Right cardiac atrium (tissue), 1 donor: ENCODE data around the gene SLC27A4.

DNA sequence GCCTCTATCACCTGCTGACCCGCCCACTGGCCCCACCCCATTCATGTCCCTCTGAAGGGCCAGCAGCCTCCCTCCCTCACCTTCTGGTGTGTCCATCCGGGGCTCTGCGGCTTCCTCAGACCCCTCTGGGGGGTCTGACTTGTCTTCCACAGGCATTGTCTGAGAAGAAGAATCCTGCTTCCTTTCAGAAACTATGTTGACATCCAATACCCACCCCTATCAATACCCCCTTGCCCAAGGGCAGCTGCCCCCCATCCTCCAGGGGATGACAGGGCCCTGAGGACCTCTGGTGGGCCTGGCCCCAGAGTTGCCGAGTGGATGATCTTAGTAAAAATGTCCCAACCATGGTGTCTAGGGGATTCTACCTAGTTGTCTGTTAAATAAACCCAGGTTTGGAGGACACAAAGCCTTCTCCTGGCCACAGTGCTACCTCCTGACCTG is 10.7 kb downstream of the CIZ1 start:
- PRO-cap: no peak

DNA sequence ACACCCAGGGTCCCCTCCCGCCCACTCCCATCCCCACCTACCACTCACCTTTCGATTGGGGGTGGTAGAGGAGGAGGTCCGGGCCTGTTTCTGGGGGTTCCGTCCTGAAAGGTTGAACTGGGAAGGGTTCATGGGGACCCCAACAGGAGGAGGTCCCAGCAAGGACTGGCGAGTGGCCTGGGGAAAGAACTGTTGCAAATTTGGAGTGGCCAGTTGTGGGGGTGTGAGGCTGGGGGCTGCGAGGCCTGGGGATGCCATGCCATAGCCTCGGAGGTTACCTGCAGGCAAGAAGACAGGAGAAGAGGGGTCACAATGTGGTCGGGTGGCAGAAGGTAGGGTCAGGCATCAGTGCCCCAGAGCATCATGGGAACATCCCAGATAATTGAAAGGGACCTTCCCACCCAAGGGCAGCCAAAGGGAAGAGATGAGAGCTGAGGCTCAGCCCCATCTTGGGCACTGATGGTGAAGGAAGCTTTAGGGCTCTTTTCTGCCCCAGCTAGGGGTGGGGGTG is 5.8 kb downstream of the CIZ1 start:
- PRO-cap: no peak

DNA sequence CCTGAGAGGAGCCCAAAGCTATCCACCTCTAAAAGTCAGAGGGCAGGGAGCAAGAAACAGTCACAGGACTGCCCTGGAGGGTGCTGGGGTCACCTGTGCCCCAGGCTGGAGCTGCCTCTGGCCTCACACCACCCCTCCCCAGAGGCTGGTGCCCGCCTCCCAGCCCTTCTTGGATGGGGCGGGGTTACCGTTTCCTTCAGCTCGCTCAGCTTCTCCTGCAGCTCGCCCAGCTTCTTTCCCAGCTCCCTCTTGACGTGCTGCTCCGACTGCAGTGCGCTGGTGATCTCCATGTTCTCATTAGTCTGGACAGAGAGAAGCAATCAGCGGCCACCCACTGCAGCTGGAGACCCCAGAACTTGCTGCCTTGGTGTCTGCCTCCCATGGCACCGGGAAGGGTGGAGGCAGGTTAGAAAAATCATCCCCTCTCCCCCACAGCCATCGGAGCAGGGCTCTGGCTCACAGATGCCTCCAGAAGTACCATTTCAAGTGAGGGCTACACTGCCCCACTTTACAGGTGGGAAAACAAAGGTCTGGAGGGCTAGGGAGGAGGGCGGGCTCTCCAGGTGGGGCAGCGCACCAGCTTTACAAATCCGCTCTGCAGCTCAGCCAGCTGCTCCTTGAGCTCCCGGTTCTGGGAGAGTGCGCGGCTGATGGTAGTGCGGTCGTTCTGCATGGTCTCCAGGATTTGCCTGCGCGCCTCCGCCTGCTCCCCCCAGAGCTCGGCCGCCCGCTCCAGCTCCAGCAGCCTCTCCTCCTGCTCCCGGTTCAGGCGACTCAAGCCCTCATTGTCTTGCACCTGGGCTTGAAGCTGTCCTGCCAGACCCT is 15.7 kb downstream of the GOLGA2 start:
- PRO-cap: no peak

GRCh38 chr9:128339765-128341044 is at the start of gene SLC27A4:
TSS of gene SLC27A4 (plus strand) at chr9:128340527.
- PRO-cap: bidirectional peak, plus-strand start at chr9:128340568, minus-strand start at chr9:128340425

GRCh38 chr9:128396956-128397568 is 23.6 kb upstream of the CERCAM start:
- PRO-cap: no peak

- PRO-cap: no peak
Measured at GRCh38 chr9:128405654-128406290, 14.9 kb upstream of the CERCAM start.

GRCh38 chr9:128454961-128455390 is 830 bp upstream of the ODF2 start:
- PRO-cap: no peak

DNA sequence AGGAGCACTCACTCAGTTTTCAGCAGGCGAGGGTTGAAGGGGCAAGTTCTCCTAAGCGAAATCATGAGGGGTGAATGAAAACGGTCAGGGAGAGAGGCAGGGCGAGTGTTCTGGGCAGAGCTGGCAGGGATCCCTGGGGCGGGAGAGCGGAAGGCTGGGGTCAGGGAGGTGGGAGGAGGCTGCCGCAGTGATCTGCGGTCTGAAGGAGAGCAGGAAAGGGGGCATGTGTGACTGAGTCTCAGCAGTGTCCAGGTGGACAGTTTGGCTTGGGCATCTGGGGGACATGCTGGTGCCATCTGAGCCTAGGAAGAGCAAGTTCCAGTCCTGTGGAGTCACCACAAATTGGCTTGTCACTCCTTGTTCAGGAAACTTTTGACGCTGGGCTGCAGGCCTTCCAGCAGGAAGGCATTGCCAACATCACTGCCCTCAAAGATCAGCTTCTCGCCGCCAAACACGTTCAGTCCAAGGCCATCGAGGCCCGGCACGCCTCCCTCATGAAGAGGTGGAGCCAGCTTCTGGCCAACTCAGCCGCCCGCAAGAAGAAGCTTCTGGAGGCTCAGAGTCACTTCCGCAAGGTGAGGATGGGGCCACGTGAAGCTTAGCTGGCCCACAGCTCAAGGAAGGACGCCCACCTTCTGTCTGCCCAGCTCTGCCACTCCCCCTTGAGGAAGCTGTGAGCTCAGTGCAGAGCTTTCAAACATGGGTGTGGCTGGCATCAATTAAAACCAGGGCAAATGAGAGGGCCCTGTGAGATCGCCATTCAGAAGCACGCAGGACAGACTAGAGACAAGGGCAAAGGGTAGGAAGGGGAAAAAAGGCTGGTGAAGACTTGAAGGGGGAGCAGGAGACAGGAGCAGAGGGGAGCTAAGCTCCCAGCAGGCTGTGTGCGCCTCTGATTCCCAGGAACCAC is 31.0 kb downstream of the DYNC2I2 start:
- PRO-cap: no peak

DNA sequence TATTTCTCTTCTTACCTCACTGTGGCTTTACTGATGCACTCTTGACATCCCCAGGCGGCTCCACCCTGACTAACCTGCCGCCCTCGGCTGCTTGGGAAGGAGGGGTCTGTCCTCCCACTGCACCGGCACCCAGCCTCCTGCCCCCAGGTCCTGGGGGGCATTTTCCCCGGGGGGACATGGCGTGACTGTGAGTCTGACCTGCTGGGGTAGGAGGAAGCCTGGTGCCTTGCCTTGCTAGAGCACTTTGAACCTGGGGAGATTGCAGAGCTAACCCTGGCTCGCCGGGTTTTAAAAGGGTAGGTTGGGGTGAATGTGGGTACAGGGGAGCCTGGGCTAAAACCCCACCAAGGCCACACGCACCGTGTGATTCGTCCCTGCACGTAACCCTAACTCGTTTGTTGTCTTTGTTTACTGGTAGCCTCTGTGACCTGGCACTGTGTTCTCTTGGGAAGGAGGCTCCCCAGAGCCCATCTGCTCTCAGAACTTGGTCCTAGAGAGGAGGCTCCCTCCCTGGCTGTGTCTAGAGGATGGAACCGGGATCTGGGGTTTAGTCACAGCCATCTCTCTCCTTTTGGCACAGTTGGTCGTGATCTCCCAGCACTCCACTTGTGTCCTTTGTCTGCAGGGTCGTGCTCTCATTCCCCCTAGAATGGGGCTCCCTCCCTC is 27.3 kb downstream of the DYNC2I2 start:
- PRO-cap: no peak

DNA sequence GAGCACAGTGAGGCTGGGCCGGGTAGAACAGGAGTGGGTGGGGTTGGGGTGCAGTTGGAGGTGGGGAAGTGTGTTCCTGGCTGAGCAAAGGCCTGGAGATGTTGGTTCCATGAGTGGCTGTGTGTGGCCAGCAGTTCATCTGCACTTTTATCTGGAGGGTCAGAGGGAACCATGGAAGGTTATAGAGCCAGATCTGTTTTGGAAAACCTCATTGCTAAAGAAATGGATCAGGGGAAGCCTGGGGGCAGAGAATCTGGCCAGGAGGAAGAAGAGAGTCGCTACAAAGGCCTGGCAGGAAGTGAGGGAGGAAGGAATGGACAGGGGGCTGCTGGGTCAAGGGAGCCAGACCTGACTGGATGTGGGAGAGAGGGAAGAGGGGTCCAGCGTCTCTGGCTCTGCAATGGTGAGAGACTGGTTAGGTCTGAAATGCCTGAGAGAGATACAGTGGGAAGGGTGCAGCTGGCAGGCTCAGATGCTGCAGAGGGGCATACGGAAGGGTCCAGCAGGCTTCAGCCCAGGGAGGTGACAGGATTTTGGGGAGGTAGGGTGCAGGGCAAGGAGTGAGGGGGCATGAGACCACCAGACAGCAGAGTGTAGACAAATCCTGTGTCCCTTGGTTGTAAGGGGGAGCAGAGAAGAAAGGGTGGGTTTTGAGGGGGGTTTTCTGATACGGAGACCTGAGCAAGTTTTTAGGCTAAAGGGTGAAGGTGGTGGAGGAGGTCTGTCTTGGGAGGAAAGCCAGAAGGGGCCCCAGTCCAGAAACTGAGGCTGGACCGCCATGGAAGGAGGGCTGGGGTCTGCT is 1.1 kb downstream of the ZDHHC12 start:
- PRO-cap: no peak

- PRO-cap: no peak
Measured at GRCh38 chr9:128762100-128762527, 9.6 kb downstream of the ZER1 start.

GRCh38 chr9:128770050-128770782 is 1.5 kb downstream of the ZER1 start:
- PRO-cap: no peak

GRCh38 chr9:128819672-128820640 is 1.7 kb downstream of the ENDOG start:
- PRO-cap: no peak

GRCh38 chr9:128824058-128824643 is 5.4 kb downstream of the SPOUT1 start:
- PRO-cap: no peak

DNA sequence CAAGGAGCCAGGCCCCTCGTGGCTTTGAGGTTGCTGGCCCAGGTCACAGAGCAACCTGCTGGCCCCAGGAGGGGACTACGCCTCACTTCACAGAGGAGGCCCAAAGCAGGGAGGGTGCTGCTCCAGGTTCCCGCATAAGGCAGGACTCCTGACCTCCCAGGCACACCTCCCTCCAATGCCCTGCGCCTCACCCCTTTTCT is 18.1 kb downstream of the KYAT1 start:
- PRO-cap: no peak

DNA sequence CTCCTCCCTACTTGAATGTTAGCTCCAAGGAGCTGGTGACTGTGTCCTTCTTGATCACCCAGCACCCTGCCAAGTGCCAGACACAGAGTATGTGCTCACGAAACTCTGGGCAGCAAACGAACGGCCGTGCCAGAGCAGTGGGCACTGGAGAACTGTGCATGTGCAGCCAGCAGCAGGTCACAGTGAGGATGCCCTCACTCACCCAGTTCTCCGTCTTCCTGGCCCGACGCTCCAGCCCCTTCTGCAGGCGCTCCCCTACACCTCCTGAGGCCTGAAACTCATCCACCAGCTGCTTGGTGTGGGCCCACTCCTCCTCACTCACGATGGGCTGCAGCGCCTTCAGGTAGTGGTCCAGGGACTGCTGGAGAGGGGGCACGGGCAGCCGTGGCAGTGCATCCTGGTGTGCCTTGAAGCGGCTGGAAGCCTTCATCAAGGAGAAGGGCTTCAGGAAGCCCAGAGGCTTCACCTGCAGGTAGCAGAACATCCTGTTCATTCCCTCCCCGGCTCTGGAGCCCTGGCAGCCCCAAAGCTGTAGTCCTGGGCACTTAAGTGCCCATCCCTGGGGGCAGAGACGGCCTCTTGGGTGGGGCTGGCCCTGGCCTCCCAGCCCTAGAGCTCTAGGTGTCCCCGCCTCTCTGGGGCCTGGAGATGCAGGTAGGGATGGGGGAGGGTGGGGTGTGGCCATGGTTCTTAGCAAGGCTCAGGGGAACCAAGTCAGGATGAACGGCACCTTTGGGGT is 2.8 kb downstream of the CRAT start:
- PRO-cap: no peak

- PRO-cap: bidirectional peak, plus-strand start at chr9:129140882, minus-strand start at chr9:129140748; unidirectional peak, minus-strand start at chr9:129141022
Measured at GRCh38 chr9:129140479-129141335, 29.5 kb downstream of the PTPA start.

GRCh38 chr9:129142878-129143983 is 32.0 kb downstream of the PTPA start:
- PRO-cap: bidirectional peak, plus-strand start at chr9:129143284, minus-strand start at chr9:129143008; bidirectional peak, plus-strand start at chr9:129143805, minus-strand start at chr9:129143451

DNA sequence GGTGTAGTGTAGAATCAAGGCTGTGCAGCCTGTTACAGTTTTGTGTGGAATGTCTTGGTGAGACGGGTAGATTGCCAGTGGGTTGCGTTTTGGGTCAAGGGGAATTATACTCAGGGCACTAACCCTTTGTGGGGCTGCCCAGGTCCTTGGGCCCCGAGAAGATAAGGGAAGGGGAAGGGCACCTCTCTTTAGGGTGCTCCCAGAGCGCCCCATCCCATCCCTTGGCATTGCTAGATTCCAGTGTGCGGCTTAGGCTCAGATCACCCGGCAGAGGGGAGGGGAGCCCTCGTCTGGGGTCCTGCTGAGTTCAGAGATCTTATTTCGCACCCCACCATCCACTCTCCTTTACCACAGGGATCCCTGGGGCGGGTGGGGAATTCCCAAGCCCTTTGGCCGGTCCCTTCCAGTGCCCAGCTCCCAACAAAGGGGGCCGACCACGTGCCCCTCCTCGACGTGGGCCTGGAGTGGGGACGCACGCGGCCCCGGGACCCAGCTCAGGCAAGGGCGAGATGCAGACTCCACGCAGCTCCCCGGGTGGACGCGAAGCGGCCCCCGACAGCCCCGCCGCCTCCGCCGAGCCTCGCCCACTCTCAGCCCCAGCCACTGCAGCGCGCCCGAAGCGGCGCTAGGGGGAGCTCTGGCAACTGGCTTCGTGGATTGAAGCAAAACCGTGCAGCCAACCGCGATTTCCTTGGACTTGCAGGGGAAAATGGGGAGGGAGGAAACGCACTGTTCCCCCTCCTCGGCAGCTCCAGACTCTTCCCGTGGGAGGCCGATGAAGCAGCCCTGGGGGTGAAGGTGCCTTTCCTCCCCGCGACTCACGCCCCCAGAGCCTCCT is 4.3 kb downstream of the IER5L start:
- PRO-cap: bidirectional peak, plus-strand start at position 694 of the sequence, minus-strand start at position 582 of the sequence

DNA sequence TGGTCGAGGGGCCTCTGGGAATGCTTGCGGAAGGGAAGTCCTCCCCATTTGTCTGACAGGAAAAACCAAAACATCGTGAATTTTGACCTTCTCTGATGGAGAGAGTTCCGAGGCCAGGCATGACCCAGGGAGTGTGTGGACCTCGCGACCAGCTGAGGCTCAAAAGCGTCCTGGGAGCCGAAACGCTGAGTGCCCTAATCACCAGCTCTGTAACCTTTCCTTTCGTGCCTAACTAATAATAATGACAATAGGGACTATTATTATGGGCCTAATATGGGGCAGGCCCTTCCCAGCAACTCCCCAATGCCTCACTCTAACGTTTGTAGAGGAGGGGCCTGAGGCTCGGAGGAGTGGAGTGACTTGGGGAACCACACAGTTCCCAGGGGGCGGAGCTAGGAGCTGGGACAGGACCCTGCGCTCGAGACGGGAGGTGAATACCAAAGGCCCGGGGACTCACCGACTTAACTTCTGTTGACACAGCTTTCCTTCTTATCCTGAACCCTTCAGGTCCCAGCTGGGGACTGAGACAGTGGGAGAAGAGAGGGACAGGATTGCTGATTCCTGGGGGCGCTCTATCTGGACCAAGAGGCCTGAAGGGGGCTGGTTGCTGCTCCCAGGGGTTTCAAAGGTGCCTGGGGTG is 927 bp upstream of the IER5L start:
- PRO-cap: no peak